Measurements from ENCODE around the gene RPS5.

GRCh38 chr19:58386245-58387386 is at the start of gene RPS5:
RPS5 (plus strand) TSS chr19:58387269.
- PRO-cap, 10 experiments: peak in 10 of 10 experiments; most common plus-strand start chr19:58387269 (in 10); most common minus-strand start chr19:58387100 (in 5)

- PRO-cap, 10 experiments: peak in 1 of 10 experiments; most common plus-strand start chr19:58400591 (in 1); most common minus-strand start chr19:58400398 (in 1)
These were observed 4.8 kb downstream of the RNF225 start for GRCh38 chr19:58400203-58400645.

GRCh38 chr19:58474576-58475054 is 1.5 kb upstream of the ZNF446 start:
- PRO-cap, 10 experiments: no peak in any of the 10 experiments

DNA sequence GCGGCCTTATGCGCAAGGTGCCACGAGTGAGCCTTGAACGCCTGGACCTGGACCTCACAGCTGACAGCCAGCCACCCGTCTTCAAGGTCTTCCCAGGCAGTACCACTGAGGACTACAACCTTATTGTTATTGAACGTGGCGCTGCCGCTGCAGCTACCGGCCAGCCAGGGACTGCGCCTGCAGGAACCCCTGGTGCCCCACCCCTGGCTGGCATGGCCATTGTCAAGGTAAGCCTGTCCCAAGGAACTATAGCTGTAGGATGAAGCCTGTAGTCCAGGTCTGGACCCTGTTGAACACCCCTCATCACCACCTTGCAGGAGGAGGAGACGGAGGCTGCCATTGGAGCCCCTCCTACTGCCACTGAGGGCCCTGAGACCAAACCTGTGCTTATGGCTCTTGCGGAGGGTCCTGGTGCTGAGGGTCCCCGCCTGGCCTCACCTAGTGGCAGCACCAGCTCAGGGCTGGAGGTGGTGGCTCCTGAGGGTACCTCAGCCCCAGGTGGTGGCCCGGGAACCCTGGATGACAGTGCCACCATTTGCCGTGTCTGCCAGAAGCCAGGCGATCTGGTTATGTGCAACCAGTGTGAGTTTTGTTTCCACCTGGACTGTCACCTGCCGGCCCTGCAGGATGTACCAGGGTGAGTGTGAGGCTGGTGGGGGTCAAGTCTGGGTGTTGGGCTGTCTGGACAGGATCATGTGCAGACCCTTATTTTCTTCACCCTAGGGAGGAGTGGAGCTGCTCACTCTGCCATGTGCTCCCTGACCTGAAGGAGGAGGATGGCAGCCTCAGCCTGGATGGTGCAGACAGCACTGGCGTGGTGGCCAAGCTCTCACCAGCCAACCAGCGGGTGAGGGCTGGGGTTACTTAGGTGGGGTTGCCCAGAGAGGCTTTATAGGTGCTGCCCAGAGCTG is 5.4 kb downstream of the TRIM28 start:
- PRO-cap, 10 experiments: no peak in any of the 10 experiments

- PRO-cap, 10 experiments: no peak in any of the 10 experiments
These were observed 3.9 kb downstream of the CHMP2A start for GRCh38 chr19:58550976-58551469.

Measured in Metastatic Breast Carcinoma in the Brain (tissue), 10 donors.